Epithelial cell of alveolus of lung (primary cell): ENCODE data around the genes AQP4 and DSC2.

DNA sequence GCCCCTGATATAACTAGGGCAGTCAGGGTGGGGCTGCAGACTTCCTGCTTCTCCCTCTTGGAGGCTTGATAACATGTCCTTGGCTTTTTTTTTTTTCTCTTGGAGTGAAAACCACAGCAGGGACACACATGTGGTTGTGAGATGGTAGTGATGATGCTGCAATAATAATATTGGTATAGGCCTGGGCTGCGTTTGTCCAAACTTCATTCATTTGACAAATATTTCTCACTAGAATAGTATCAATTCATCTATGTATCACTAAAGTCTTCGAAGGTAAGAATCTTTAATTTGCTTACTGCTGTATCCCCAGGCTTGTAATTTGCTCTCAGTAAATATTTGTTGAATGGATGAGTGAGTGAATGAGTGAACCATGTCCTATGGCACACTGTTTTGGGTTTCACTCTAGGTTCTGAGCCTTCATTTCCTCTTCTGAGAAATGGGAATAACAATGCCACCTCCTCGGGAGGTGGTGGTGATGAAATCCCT lies 437.6 kb downstream of the ZNF521 start:
- RAMPAGE, long total RNA, result no peak
- RRBS, result no CpG with 5 or more reads among the region's 3 CpGs

GRCh38 chr18:25298936-25299516 lies 52.9 kb downstream of the ZNF521 start:
- RAMPAGE, long total RNA, result no peak
- RRBS, result no CpG with 5 or more reads among the region's 5 CpGs

DNA sequence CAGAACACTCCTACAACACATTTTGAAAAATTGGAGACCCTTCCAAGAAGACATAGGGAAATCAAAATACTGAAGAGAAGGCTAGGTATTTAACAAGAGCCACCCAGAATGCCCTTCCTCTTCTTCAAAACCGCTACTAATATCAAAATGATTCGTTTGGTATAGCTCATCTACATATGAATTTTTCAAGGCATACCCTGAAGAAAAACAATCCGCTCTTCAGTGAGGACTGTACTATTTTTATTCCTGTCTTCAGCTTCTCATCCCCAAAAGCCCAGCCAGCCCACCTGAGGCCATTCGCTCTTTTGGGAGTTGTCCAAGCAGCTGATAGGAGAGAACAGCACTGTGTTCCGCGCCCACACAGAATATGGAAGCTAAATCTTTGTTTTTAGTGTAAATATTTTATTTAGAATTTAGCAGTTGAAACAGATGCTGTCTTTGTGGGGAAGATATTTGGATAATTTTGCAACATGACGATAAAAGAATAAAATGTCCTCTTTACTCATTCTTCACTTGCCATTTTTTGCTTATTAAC lies 3.6 kb downstream of the ZNF521 start:
- RAMPAGE, long total RNA, result no peak
- RRBS, result no CpG with 5 or more reads among the region's 7 CpGs

DNA sequence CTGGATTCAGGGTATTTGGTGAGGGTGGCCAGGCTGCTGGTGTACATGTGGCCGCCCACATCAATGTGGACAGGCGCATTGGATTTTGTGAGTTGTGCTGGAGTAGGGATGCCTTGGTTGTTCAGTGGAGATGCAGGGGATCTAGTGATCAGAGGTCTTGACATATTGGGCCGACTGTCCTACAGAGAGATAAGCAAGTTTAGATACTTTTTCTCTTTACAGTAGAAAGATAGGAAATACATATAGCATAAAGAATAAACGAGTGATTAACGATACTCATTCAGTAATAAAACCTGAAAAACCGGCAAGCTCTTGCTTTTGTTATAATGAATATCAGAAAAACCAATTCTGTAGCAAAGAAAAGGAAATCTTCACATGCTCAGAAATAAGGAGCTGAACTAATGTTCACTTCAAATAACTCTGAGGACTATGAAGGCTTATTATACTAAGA lies 47.3 kb downstream of the KCTD1 start:
- RAMPAGE, long total RNA, result no peak
- RRBS, result no CpG with 5 or more reads among the region's 6 CpGs

DNA sequence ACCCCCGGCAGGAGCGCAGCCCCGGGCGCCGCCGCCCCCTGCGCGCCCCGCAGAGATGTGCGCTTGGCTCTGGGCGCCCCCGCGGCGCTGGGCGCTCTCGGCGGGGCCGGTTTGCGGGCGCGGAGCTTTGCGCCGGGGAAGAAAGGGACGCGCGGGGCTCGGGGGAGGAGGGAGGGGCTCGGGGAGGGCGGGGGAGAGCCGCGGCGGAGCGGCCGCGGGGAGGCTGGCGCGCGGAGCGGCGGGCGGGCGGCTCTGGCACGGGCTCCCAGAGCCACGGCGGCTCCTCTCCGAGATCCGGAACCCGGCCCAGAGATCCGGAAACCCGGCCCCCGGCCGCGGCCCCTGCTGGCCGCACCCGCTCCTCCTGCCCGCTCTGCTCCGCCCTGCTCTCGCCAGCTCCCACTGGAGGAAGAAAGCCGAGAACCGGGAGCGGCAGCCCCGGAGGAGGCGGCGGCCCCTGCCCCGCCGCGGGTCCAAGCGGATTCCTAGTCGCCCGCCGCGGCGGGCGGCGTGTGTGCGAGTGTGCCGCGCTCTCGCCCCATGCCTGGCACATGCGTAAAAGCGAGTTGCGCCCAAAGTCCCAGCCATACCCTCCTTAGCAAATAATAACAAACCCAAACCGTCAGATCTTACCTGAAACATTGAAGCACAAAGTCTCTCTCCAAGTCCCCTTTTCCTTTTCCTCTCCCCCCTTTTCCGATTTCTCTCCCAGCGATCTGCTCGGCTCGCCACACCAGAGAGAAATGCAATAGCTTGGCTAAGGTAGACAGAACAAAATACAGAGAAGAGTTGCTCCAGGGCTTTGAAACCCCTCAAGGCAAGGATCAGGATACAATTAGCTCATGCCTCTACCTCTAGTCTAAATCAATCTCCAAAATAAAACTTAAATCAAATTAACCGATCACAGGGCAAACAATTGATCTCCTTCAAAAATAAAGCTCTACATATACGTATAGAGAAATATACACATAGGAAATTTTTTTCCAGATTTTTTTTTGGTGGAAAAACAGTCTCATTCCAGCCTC lies 108.7 kb upstream of the KCTD1 start:
- RAMPAGE, long total RNA, result start-site peak on the minus strand centred at position 674 of the sequence, 7 bp wide, 10 and 11 reads in 2 replicates
- RRBS, result under 1% methylated on average over 21 of the region's 89 CpGs

GRCh38 chr18:26697816-26698210 lies 149.5 kb upstream of the KCTD1 start:
- RAMPAGE, long total RNA, result no peak
- RRBS, result no CpG with 5 or more reads among the region's 4 CpGs

DNA sequence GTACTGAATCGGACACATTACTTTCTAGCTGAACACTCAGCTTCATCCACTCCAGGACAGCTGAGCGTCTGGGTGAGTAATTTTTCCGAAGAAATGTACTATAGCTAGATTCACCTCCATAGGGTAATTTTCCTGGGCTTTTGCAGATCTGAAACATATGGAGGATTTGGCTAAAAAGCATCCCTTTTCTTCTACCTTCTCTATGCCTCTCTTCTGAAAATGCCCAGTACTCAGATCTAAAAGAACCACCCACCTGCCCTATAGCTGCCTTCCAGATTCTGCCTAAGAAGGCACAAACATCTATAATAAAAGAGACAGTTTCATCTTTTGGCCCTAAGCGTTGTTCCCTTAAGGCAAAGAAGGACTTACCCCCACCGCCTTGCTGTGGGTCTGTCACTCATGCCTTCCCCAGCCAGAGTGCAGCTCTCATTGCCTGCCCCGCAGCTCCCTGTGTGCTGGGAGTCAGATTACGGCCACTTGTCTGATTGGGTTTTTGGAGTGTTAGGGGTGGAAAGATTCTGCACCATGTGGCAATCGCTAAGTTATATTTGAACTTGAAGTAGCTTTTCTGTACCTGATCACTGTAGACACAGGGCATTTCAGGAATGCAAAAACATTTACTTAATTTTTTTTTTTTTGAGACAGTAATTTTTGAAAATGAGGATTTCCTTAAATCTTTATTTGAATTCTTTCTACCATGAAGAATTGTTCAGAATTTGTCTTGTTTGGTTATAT lies at the start of gene AQP4:
Gene AQP4 (minus strand): TSS at position 419 of the 735 bp plus-strand sequence.
- RAMPAGE, long total RNA, result no peak
- RRBS, result no CpG with 5 or more reads among the region's 8 CpGs

GRCh38 chr18:27143762-27144190 lies 41.3 kb downstream of the CHST9 start:
- RAMPAGE, long total RNA, result no peak
- RRBS, result no CpG with 5 or more reads among the region's 9 CpGs

GRCh38 chr18:27585580-27586160 lies 400.6 kb upstream of the CHST9 start:
- RAMPAGE, long total RNA, result no peak
- RRBS, result no CpG with 5 or more reads among the region's 10 CpGs

DNA sequence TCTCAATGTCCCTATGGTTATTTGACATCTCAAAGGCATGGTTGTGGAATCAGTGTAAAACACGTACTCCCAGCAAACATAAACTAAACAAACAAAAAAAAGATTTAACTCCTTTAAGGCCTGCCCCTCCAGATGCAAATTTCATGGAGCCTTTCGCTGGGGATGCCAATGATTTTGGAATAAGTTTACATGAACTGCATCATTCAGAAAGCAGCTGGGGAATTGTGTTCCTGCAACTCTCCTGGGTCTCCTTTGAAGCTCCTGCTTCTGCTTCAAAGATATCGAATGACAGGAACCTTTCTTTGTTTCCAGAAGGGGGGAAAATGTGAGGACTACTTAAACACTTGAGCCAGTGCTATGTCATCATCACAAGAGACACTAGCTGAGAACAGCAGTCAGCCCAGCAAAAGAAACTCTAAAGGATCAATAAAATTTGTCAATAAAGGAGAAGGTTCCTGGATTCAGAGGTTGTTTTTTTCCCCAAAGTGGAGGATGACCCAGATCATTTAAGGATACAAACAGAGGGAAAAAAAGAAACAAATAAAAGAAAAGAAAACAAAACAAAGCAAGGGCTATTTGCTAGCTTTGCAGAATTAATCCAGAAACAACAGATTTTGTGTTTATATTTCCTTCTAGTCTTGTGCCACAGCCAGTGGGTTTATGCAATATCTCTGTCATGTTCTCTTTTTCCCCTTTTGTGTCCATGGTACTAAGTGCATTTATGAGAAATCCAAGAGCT lies 463.8 kb downstream of the CDH2 start:
- RAMPAGE, long total RNA, result no peak
- RRBS, result no CpG with 5 or more reads among the region's 3 CpGs

DNA sequence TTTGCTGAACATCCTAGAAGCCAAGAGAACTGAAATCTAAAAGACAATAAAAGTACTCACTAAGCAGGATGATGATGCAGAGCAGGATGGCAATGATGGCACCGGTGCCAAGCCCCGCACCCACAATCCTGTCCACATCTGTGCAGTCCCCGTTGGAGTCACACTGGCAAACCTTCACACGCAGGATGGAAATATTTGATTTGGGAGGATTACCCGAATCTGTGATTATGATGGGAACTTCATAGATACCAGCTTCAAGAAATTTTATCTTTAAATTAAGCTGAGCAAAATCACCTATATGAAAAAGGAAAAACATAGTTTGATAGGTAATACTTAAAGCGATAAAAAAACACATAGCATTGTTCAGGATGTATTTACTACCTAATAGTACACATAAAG lies 192.0 kb downstream of the CDH2 start:
- RAMPAGE, long total RNA, result no peak
- RRBS, result no CpG with 5 or more reads among the region's 6 CpGs

DNA sequence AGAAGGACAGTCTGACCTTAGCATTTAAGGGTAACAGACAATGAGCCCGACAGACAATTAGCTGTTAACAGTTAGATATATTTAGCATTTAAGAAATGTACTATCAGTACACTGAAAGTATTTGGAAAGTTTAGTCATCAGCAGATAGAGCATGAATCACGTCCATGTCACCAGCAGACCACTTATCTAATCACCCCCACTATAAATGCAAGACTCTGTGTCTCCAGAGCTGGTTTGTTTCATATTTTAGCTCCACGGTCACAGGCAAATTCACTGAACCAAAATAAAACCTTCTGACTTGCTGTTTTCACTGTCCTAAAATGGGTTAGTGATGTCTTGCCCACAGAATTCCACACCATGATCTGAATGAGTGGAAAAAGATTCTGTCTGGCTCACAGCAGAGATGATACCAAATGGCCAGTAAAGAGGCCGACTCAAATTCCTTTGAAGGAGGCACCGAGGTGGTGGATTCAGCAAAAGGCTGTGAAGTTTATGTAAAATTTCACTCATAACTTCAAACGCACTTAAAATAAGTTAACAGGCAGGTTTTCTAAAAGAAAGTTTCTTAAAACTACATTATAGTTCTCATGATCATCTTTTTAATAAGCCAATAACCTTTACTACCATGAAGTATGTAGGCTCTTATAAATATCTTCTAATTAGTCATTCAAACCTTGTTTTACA lies 64.8 kb downstream of the CDH2 start:
- RAMPAGE, long total RNA, result no peak
- RRBS, result no CpG with 5 or more reads among the region's 6 CpGs

GRCh38 chr18:28126586-28127210 lies 50.2 kb downstream of the CDH2 start:
- RAMPAGE, long total RNA, result no peak
- RRBS, result no CpG with 5 or more reads among the region's 5 CpGs

- RAMPAGE, long total RNA, result no peak
- RRBS, result no CpG with 5 or more reads among the region's 35 CpGs
Measured at GRCh38 chr18:28240299-28241167, 63.6 kb upstream of the CDH2 start.

GRCh38 chr18:28422280-28422785 lies 245.4 kb upstream of the CDH2 start:
- RAMPAGE, long total RNA, result no peak
- RRBS, result no CpG with 5 or more reads among the region's 18 CpGs

- RAMPAGE, long total RNA, result no peak
- RRBS, result no CpG with 5 or more reads among the region's 4 CpGs
Measured at GRCh38 chr18:29156948-29157443, 980.1 kb upstream of the CDH2 start.

GRCh38 chr18:31101834-31102771 lies at the start of gene DSC2:
DSC2 (minus strand) TSS chr18:31102421.
- RAMPAGE, long total RNA, result no peak
- RRBS, result 3% methylated on average over 27 of the region's 64 CpGs

DNA sequence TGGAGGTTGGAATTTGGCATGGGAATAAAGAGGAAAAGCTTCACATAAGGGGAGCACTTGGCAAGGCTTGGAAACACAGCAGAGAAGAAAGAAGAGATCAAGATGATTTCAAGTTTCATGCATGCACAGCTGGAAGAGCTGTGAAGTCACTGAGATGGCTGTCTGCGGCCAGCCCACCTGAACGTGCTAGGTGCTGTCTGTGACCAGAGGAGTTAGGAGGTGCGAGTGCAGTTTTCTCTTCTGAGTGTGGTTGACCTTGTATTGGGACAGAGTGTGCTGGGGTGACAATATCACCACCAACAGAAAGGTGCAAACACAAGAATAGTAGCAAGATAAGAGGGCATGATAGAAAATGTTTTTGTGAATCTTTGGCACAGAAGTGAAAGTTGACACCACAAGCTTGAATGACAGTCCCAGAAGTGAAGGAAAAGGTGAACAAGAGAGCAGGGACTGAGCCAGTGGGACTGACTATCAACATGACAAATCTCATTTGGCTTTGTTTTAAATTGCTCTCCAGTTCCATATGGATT lies 71.2 kb upstream of the DSC1 start:
- RAMPAGE, long total RNA, result no peak
- RRBS, result no CpG with 5 or more reads among the region's 3 CpGs

GRCh38 chr18:31244651-31245387 lies 73.1 kb upstream of the DSG1 start:
- RAMPAGE, long total RNA, result no peak
- RRBS, result no CpG with 5 or more reads among the region's 8 CpGs

DNA sequence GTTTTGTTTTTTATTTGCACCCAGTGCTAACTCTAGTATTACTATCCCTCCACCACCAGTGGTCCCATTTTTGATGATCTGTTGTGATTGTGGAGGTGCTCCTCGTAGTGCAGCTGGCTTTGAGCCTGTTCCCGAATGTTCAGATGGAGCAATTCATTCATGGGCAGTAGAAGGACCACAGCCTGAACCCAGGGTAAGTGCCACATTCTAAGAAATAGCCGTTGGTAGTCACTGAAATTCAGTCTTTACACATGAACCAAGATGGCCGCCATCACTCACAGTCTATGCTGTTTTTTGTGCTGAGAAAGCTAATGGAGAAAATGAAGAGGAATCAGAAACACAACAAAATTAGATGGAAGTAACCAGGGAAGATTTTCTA lies 25.4 kb downstream of the DSG1 start:
- RAMPAGE, long total RNA, result no peak
- RRBS, result no CpG with 5 or more reads among the region's 4 CpGs